ENCODE results near the gene FRAT1.

DNA sequence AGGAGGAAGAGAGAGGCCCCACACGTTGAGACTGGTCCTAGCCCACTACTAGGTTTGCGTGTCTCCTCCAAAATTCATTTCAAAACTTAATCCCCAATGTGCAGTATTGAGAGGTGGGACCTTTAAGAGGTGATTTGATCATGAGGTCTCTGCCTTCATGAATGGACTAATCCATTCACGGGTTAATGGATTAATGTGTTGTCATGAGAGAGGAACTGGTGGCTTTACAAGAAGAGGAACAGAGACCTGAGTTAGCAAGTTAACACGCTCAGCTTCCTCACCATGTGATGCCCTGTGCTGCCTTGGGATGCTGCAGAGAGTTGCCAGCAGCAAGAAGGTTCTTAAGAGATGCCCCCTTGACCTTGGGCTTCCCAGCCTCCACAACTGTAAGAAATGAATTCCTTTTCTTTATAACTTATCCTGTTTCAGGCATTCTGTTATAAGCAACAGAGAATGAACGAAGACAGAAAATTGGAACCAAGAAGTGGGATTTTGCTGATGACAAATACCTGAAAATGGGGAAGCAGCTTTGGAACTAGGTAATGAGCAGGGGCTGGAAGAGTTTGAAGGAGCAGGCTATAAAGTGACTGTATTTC, 3.7 kb upstream of the TCTN3 start:
- PRO-cap, 7 experiments = no peak in any of the 7 experiments

DNA sequence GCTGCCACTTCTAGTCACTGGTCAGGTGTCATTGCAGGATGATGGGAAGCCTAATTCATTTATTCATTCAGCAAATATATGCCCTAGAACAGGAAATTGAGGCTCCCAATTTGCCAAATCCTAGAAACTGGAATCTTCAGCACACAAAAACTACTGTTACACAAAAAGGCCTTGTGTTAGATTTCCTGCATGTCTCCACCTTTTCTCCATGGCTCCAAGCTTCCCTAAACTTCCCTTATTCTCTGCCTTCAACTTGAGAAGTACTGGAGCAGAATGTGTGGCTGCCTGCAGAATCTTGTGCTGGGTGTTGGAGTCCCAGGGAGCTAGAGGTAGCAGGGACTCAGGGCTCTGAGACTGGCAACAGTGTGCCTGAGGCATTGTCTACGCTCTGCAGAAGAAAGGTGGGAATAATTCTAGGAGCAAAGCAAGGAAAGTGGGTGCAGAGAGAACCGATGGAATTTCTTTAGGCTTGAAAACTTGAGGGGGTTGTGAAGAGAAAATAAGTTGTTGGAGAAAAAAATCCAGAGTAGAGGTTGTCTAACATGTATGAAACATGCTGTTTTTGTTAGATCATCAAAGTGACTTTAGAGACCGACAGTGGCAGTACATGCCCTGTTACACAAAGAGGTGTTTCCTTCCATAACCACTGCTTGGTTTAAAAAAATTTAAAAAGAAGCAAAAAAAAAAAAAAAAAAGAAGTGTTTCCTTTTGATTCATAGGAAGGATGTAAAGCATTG, 5.7 kb downstream of the ENTPD1 start:
- PRO-cap, 7 experiments = no peak in any of the 7 experiments

DNA sequence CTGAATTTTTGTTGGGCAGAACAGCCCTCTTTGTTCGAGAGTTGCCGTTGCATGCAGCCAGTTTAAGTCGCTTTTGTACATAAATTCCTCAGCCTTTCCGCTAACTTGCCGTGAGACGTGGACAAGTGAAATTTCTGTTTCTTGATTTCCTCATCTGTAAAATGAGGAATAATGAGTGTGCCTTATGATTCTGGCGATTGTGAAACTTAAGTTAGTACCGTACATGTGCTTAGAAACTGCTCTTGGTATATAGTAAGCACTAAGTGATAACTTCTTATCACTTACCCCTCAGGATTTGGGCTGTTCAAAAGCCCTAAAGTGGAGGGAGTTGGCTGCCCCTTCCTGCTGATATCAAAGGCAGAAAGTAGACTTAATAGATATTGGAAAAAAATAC, 1.4 kb downstream of the CCNJ start:
- PRO-cap, 7 experiments = no peak in any of the 7 experiments

GRCh38 chr10:96118661-96119045, 11.4 kb upstream of the ZNF518A start:
- PRO-cap, 7 experiments = no peak in any of the 7 experiments

GRCh38 chr10:96119143-96119517, 11.0 kb upstream of the ZNF518A start:
- PRO-cap, 7 experiments = no peak in any of the 7 experiments

GRCh38 chr10:96124043-96125092, 5.7 kb upstream of the ZNF518A start:
- PRO-cap, 7 experiments = no peak in any of the 7 experiments

DNA sequence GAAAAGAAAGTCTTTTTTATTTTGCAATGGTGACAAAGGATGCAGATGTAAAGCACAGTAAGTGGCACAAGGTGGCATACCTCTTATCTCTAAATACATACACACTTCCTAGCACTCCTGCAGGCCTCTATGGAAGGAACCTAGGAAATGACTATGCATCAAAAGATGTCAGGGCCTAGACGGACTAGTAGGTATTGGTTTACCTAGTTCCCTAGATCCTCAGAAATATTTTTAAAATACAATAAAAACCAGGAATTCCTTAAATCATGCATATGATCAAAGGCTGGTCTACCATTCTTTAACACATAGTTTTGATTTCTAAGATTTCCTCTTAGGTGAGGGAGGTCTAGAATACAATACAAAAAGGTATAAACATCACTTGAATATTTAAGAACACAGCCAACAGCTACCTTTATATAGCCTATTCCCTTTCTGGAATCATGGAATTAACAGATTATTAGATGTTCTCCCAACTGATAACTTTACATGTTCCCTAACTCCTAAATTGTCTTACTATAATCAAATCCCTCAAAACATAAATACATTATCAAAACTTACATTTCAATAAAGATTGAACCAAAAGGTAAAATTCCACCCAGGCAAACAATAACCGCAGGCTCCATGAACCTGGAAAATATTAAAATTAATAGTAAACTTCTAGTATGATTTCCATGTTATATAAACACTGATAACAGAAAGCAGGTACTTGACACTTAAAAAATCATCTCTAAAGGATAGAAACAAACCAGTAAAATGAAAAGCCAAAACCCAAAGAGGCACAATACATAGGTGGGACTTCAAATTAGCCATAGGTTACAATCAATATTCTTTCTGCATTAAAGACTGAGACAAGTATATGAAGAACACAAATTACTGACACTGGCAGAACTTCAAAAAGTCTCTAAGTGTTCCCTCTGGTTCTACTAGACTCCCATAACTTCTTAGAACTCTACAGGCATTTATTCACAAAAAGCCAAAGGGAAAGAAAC, 16.6 kb upstream of the TLL2 start:
- PRO-cap, 7 experiments = no peak in any of the 7 experiments

GRCh38 chr10:96650932-96651686, 64.3 kb upstream of the TM9SF3 start:
- PRO-cap, 7 experiments = peak in 4 of 7 experiments; most common plus-strand start chr10:96651158 (in 4)

DNA sequence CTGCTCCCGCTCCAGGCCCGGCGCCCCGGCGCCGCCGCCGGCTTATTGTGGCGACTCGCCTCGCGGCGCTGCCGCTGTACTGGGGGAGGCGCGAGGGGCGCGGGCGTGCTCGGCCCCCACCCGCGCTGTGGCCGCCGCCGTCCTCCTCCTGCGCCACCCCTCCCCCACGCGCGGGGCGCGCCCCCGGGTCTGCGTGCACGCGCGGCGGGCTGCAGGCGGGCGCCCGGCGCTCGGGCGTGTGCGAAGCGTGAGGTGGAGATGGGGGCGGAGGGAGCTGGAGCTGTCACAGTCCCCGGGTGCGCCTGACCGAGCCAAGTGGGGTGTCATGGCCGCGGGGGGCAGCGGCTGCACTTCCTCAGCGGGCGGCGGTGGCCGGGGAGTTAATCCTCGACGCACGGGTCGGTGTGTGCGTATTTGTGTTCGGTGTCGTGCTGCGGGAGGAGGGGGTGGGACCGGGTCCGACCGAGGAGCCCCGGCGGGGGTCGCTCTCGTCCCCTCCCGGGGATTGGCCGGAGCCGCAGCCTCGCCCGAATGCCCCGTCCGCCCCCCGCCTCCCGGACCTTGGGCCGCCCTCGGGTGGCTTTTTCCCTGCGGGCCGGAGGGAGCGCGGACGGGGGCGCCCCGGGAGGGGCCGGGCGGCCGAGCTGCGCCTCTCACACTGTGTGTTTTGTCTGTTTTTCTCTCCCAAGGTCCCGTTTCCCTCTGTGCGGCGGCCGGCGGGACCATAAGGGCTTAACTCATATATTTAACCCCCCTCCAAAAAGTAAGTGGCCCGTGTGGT, 809 bp downstream of the LCOR start:
- PRO-cap, 7 experiments = peak in 7 of 7 experiments; most common plus-strand start position 286 of the sequence (in 7); most common minus-strand start position 161 of the sequence (in 2)

- PRO-cap, 7 experiments = no peak in any of the 7 experiments
Observed at GRCh38 chr10:96835487-96836143, 3.5 kb downstream of the LCOR start.

- PRO-cap, 7 experiments = no peak in any of the 7 experiments
Observed at GRCh38 chr10:96918035-96918604, 86.0 kb downstream of the LCOR start.

- PRO-cap, 7 experiments = no peak in any of the 7 experiments
Observed at GRCh38 chr10:96982446-96982988, 150.4 kb downstream of the LCOR start.

DNA sequence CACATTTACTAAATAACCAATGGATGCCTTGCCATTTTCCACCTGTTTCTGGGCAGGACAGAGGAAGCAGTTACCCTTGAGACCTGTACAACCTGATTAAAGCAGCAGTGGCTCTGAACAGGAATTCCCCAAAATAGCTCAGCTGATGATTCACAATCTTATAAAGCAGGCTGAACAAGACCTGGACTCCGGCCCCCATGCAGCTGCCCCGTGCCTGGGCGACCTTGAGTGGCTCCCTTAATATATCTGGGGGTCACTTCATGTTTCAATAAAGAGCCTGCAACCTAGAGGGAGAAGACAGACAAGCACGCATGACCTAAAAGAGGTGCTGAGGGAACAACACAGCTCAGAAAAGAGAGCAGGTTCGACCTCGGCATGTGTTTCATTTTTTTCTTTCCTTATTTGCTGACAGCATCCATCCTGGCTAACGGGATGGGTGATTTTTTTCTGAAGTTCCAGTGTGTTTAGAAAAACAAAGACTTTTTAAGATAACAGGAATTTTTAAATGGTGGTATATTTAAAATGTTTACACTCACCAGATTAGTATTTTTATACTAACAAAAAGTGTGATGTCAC, 161.6 kb downstream of the SLIT1 start:
- PRO-cap, 7 experiments = no peak in any of the 7 experiments

- PRO-cap, 7 experiments = no peak in any of the 7 experiments
Observed at GRCh38 chr10:97151125-97151404, 34.7 kb downstream of the SLIT1 start.

- PRO-cap, 7 experiments = no peak in any of the 7 experiments
Observed at GRCh38 chr10:97291554-97291774, 973 bp downstream of the ARHGAP19 start.

GRCh38 chr10:97302163-97302951, 9.9 kb upstream of the ARHGAP19 start:
- PRO-cap, 7 experiments = no peak in any of the 7 experiments

- PRO-cap, 7 experiments = peak in 7 of 7 experiments; most common plus-strand start chr10:97319267 (in 6); most common minus-strand start chr10:97318927 (in 5)
Observed at GRCh38 chr10:97318847-97319631, at the start of gene FRAT1. FRAT1 (plus strand) TSS chr10:97319271.

DNA sequence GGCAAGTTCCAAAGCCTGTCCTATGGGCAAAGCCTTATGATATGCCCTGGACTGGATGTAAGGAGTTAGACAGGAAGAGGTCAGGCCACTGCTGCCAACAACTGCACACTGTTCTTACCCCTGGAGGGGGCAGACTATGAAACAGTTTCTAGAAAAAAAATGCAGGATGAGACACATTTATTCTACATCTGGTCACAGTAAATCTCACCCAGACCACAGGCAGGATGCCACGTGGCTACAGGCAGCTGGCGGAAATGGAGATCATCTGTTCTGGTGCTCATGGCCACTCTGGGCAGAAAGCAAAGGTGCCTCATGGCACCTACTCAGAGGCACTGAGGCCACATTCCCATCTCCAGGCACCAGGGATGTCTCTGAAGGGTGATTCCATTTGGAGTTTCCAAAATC, 22.0 kb upstream of the FRAT2 start:
- PRO-cap, 7 experiments = no peak in any of the 7 experiments

- PRO-cap, 7 experiments = no peak in any of the 7 experiments
Observed at GRCh38 chr10:97432208-97432730, 6.3 kb downstream of the PGAM1 start.

DNA sequence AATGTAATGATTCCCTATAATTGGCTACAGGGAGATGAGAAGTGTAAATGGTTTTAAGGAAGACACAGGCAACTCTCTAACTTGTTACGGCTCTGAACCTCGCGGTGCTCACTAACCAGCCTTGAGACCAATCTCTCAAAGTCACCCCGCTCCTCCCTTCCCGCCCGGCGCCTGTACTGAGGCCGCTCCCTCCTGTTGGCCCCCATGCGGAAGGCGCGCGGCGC, 273 bp downstream of the MMS19 start:
- PRO-cap, 7 experiments = peak in 1 of 7 experiments; most common plus-strand start position 84 of the sequence (in 1); most common minus-strand start position 113 of the sequence (in 1)

Measured in T-cell (primary cell).